Measurements from ENCODE around the genes EMP2 and SNN.

DNA sequence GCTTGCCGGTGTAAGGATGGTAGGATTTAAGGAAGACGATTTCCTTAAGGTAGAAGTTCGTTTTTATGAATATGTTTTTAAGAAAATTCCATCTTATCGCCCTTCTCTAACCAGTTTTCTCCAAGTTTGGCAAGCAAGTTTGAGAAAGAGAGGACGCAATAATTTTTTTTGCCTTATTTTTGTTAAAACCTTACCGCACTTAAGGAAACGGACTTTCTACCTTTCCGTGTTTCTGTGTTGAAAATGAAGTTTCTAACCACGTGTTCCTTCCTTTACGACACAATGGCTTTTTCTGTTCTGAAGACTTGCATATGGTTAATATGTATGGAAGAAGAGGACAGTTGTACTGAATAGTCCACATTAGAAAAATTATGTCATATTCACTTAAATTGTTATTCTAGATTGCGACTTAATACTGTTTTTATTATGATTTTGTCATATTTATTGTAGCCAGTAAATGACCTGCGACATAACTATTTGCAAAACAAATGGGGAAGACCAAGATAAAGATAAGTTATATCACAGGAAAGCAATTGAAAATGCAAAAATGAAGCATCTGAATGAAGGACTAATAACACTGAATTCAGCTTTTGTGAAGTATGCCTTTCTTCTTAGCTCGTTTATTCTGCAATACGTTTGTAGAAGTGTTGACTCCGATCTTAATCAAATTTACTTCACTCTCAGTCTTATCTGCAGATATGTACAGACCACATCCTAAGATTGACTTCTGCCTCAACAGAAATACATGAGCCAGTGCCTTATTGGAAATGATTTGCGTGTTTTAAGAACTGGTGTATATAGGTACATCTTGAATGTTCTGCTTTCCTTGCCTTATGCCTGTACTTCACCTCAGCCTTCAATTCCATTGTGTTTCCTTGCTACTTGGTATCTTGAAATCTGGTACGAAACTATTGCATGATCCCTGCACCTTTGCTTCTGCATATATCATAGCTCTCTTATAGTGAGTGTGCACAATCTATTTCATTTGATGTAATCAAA is 1.1 kb downstream of the ATF7IP2 start:
- PRO-cap = no peak

DNA sequence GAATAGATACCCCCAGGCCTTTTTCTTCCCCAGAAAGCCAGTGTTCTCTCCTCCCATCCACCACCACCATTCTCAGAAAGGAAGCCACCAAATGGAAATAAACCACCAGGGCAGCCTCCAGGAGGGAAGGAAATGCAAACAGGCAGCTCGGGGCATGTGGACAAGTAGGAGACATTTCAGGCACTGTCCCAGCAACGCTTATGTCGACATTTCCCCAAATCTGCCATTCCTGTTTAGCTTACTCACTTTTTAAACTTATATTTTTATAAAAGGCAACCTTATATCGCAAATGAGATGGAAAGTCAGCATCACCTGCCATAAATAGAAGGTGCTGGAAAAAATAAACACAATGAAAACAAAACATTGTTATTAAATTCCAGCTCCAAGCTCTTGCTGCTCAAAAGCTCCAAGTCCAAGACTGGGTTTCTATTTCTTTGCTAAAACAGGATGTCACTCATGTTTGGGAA is 15.7 kb downstream of the EMP2 start:
- PRO-cap = no peak

DNA sequence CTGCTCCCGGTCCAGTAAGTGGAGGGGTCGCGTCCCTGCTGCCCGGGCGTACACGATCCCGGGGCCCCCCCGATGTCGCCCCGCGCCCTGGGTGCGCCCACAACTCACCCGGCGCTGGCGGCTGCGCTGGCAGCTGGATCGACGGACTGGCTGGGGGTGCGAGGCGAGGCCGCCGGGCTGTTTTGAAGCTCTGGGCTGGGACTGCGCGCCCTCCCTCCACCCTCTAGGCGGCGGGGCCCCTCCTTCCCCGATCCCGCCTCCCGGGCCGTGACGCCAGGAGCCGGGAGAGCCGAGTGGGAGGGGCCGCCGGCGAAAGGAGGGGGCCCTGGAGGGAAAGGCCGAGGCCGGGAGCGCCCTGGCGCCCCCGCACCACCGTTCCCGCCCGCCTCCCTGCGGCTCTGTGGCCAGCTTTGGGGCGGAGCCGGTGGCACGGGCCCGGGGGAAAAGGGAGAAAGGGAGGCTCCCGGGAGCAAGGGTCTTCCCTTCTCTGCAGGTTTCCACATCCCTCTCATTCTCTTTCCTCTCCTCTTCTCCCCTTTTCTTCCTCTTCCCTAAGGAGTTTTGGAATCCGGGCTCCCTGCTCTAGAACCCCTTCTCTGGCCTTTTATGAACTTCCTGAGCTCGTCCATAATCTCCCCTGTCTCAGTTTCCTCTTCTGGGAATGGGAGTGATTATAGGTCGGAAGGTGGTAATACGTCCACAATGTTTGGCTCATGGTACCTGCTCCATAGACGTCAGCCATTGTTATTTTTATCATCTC is at the start of gene EMP2:
TSS of gene EMP2 (minus strand) at position 158 of the 760 bp plus-strand sequence.
- PRO-cap = unidirectional peak, minus-strand start at position 225 of the sequence

GRCh38 chr16:10598166-10598581 is 17.8 kb upstream of the EMP2 start:
- PRO-cap = no peak

- PRO-cap = no peak
These were observed 47.8 kb downstream of the TEKT5 start for GRCh38 chr16:10646705-10647466.

DNA sequence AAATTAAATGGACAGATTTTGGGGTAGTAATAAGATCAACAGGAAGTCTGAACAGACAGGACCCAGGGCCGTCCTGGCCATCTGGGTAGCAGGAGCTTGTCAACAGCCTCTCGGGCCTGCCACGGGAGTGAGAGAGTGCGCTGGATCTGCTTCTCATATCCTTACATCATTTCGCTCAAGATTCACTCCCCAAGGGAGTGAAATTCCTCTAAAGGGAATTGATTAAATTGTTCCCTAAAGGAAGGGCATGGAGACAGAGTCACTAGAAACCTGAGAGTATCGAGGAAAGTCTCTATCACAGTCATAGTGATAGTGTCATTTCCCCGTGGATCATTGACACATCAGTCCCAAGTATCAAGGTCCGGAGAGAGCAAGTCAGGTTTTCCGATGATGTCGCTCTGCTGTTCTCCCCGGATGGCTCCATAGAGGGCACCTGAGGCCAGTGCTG is 7.4 kb downstream of the NUBP1 start:
- PRO-cap = no peak

GRCh38 chr16:10828756-10829514 is 10.3 kb upstream of the TVP23A start:
- PRO-cap = no peak

- PRO-cap = no peak
These were observed 3.0 kb downstream of the CIITA start for GRCh38 chr16:10879884-10880533.

DNA sequence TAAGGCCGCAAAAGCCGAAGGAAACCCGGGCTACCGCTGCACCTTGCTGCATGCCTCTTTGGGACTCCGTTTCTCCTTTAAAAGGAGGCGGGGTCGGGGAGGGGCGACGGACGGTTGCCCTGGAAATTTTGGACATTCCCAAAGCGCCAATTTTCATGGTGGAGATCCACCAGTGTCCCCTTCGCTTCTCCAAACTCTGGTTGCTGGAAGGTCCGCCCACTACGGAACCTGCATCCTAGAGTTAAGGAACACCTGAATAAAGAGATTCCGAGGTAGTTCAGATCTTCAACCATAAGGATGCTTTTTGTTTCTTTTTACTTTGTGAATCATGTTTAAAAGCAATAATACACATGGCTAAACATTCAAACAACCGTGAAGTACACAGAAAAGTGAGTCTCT is 458 bp upstream of the DEXI start:
- PRO-cap = no peak

DNA sequence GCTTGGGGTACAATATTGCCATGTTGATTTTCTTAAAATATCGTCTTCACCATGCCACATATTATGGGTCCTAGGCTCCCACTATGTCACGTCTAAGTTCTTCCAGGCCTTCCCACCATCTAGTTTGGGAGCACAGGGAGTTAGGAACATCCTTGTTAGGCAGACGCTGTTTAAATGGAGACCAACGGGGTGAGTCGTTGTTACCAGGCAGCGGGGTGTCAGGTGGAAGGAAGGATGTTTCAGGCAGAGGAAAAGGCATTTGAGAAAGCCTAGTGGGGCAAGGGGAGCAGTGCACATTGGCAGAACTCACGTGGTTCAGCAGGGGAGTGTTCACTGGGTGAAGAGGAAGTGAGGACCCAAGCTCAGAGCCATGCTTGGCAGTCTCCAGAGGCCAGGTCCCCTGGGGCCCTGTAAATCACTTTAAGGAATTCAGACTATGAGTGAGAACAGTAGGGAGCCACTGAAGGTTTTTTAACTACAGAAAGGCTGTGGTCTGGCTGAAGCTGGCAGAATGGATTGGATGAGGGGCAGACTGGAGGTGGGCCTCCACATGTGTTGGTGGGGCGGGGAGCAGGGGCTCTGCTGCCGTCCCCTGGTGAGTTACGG is 5.0 kb downstream of the CLEC16A start:
- PRO-cap = no peak

- PRO-cap = no peak
These were observed 1.3 kb upstream of the SOCS1 start for GRCh38 chr16:11257245-11257835.

- PRO-cap = no peak
These were observed 31.5 kb upstream of the PRM1 start for GRCh38 chr16:11312573-11313030.

DNA sequence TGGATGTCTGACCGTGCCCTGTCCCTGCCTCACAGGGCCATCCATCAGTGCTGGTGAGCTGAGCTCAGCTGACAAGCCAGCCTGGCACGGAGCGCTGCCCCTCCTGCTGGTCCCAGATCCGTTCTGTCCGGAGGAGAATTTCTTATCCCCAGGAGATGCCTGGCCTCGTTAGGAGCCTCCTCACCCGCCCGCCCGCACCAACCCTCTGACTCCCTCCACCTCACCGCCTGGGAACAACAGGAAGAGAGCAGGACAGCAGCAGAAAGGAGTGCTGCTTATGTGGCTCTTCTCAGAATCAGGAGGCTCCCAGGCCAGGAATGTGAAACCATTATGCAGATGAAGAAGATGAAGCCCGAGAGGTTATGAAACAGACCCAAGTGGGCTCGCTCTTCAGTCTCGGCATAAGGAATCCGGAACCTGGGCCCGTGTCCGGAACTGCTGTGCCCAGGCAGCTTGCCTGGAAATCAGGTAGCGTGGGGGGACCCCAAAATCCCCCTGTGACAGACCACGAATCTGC is 28.8 kb upstream of the RMI2 start:
- PRO-cap = no peak

DNA sequence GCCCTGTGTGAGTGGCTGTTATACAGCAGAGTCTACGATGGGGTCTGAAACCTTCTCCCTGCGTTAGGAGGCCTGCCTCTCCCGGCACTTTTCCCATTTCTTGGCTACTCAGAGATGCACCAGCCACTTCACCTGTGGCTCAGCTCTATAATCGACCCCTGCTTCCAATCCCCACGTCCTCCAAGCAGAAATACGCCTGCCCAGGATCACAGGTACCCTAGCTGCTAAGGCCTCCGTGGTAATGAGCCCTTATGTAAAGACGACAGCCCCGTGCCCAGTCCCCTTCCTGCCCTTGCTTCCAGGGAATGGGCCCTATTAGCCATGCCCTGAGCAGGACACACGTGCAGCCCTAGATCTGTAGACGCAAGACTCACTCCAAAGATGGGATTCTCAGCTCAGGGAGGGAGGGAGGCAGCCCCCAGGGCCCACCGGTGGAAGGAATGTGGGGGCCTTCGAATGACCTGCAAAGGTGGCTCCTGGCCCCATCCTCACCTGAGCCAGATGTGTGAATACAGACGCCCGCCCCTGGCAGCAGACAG is 11.7 kb upstream of the ENSG00000188897 start:
- PRO-cap = no peak

GRCh38 chr16:11540868-11541231 is 13.8 kb upstream of the ENSG00000188897 start:
- PRO-cap = no peak

GRCh38 chr16:11551101-11551574 is 24.1 kb upstream of the ENSG00000188897 start:
- PRO-cap = no peak

DNA sequence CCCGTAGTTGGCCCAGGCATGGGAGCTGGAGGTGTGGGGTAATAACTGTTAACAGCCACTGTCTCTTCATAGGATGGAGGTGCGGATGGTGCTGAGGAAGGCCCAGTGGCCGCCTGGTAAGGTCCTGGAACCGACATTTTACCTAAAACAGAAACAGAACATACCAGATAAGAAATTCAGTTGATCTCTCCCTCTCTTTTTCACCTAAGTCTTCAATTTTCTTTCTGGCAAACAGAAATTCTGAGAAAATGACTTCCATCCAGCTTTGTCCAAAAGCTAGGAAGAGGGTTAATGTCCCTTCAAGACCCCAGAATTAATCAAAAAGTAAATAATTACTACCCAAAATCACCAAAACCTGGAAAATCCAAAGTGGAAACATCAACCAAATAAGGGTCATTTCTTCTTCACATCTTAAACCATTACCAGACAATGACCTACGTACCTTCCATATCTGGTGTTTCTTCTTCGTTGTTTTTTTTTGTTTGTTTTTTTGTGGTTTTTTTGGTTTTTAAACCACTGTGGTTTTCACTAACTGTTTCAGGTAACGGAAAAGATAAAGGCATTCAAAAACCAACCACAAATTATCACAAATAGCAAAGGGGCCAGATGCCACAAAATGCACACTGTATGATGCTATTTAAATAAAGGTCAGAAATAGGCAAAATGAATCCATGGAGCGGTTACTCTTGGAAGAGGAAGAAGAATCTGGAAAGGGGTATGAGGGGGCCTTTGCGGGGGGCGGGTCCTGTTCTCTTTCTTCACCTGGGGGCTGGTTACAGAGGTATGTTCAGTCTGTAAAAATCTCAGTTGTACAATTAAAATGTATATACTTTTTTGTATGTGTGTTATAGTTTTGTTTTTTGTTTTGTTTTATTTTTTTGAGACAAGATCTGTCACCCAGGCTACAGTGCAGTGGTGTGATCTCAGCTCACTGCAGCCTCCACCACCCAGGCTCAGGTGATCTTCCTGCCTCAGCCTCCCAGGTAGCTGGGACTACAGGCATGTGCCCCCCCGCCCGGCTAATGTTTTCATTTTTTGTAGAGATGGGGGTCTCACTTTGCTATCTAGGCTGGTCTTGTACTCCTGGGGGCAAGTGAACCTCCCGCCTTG is 29.8 kb downstream of the LITAF start:
- PRO-cap = no peak

- PRO-cap = no peak
These were observed 29.0 kb upstream of the LITAF start for GRCh38 chr16:11615540-11616330.

GRCh38 chr16:11632250-11633090 is 35.8 kb upstream of the SNN start:
- PRO-cap = no peak

DNA sequence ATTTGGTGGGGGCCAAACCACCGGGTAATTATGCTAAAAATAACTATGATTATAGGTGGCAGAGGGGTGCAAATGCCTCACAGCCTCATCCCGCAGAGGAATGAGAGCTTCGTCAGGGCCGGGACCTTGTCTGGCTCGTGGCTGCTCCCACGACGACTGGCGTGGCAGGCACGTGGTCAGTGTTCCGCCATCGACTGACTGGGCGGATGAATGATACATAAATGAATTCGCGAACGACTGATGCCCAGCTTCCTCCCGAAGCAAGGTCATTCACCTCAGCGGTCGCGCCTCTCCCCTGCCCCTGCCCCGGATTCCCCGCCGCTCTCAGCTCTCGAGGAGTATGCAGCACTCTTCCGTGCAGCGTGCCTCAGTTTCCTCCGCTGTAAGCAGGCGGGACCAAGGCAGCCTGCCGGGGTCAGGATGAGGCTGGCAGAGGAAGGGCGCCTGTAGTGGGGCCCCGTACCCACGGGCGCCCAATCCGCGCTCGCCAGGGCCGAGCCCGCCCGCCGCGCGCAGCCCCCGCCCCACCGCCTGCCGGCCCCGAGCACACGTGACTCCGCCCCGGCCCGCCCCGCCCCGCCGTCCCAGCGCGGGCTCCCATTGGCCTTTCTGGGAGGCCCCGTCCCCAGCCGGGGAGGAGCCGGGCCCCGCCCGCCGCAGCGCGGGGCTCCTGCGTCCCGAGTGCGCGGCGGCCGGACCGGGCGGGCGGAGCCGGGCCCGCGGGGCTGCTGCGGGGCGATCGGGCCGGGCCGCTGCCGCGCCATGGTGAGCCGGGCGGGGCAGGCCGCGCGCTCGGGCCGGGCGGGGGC is at the start of gene SNN:
TSS of gene SNN (plus strand) at position 680 of the 809 bp plus-strand sequence.
- PRO-cap = bidirectional peak, plus-strand start at position 680 of the sequence, minus-strand start at position 435 of the sequence